ENCODE measurements around a stretch of chr1.

GRCh38 chr1:58432778-58433095 is 113.8 kb downstream of the OMA1 start:
- RRBS: no CpG with 5 or more reads among the region's 6 CpGs

DNA sequence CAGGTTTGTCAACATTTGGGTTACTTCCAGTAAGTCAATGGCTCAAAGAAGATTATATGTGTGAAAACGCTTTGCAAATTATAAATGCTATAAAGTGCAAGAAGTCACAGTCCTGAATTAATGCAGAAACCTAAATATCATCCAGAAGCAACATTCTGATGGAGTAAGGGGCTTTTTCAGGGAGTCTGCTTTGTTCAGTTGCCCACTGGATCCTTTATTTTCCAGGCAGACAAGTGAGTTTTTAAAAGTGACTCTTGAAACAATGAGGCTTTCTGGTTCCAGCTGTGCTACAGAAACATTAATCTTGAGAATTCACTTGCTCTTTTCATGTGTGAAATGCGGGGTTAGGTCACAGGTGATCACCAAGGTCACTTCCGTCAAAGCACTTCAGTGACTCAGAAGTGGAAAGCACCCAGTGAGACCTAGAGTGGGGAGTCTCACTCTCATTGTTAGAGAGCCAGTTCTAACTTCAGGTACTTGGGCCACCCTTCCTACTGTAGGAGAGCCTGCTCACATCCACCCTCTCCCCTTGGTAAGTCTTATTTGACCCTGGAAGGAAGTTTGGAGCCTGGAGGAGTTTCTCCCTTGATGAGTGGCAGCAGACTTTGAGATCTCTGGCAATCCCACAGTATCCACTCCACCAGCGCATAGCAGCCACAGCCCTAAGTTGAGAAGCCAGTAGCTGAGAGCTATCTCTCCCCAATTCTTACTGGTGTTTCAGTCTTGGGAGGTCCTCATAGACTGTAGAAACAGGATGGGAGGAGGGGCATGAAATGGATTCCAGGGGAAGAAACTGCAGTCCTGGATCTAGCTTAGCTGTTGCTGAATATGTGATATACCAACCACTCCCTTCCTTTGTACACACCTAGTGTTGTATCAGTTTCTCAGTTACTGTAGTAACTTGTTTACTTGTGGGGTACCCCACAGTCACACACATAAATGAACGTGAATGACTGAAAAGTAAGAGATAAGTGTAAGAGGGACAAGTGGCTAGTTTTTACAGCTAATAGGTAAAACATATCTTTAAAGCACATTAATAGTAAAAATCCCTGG is 3.2 kb downstream of the TACSTD2 start:
- RRBS: no CpG with 5 or more reads among the region's 5 CpGs

DNA sequence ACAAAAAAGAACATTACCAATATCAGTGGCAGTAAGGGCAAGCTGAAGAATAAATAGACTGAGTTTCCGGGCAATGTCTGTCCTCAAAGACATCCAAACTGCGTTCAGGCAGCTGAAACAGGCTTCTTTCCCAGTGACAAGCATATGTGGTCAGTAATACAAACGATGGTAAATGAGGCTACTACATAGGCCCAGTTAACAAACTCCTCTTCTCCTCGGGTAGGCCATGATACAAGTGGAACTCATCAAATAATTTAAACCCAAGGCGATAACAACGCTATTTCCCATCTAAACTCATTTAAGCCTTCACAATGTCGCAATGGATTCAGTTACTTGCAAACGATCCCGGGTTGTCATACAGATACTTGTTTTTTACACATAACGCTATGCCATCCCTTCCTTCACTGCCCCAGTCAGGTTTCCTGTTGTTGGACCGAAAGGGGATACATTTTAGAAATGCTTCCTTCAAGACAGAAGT is 1.5 kb downstream of the TACSTD2 start:
- RRBS: no CpG with 5 or more reads among the region's 11 CpGs

DNA sequence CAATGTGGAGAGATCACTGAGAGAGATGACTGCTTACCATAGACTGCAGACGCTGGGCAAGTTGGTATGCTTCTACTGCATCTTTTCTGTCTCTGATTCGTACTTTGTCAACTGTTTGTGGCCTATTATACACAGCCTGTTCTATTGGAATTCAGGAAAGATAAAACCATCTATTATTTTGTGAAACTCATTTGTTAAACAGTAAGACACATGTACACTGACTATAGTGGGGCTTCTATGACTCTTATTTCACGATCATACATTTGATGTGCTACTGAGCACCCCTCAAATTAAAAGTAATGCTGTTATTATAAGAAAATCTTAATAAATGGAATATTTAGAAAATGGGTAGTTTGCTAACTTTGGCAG is 24.4 kb downstream of the MYSM1 start:
- RRBS: no CpG with 5 or more reads among the region's 3 CpGs

GRCh38 chr1:58893351-58893931 is 109.6 kb upstream of the JUN start:
- RRBS: no CpG with 5 or more reads among the region's 10 CpGs

- RRBS: no CpG with 5 or more reads among the region's 11 CpGs
Observed at GRCh38 chr1:58922747-58923668, 139.2 kb upstream of the JUN start.

- RRBS: no CpG with 5 or more reads among the region's 1 CpG
Observed at GRCh38 chr1:59043989-59044247, 253.0 kb upstream of the FGGY start.

DNA sequence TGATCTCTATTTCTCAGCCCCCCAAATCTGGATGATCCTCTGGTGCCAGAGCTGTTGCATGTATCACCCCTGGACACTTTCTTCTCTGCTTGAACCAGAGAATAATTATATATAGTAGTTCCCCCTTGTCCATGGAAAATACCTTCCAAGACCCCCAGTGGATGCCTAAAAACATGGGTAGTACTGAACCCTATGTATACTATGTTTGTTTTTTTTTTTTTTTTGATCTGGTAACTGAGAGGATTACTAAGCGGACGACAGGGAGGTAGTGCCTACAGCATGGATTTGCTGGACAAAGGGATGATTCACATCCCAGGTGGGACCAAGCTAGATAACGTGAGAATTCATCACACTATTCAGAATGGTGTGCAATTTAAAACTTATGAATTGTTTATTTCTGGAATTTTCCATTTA is 202.2 kb downstream of the FGGY start:
- RRBS: no CpG with 5 or more reads among the region's 3 CpGs

DNA sequence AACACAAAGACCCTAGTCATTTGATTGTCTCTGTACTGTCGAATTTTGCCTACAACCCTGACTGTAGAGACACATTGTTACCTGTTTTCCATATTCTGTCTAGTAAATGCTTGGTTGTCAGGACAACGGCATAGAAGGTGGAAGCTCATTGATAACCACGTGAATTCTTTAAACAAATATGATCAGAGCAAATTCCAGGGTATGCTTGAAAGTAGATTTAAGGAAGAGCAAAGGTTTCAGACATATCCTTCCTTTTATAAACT is 203.0 kb downstream of the FGGY start:
- RRBS: no CpG with 5 or more reads among the region's 3 CpGs

GRCh38 chr1:59515253-59515816 is 218.4 kb downstream of the FGGY start:
- RRBS: no CpG with 5 or more reads among the region's 5 CpGs

GRCh38 chr1:59848892-59849244 is 34.1 kb downstream of the HOOK1 start:
- RRBS: no CpG with 5 or more reads among the region's 3 CpGs

GRCh38 chr1:60855570-60855833 is 226.9 kb upstream of the NFIA start:
- RRBS: no CpG with 5 or more reads among the region's 2 CpGs

DNA sequence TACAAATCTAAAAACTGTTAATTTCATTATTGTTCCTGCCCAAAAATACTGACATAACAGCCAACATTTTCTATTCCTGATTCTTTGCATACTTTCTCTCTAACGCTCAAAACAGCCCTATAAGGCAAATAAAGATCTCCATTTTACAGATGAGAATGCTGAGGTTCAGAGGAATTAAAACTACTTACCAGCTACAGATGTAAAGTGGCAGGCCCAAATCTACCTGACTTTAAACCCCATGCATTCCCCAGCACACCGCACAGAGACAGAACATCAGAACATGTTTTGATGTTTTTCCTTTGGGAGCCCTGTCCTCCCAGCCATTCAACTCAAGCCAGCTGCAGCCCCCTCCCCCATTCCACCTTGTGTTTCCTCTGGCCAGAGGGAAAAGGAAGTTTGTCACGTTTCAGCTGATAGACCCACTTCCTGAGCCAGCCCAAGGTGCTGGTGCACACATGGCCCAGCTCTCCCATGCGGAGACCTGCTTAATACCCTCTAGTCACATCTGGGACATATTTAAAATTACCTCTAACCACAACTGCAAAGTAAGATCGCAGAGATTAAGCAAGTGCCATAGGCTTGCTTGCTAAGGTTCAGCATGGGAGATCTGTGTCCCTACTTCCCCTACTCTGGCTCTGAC is 133.1 kb upstream of the NFIA start:
- RRBS: no CpG with 5 or more reads among the region's 5 CpGs

- RRBS: no CpG with 5 or more reads among the region's 20 CpGs
Observed at GRCh38 chr1:61077619-61078459, 4.5 kb upstream of the NFIA start.

- RRBS: no CpG with 5 or more reads among the region's 15 CpGs
Observed at GRCh38 chr1:61088447-61089486, 6.4 kb downstream of the NFIA start.

- RRBS: no CpG with 5 or more reads among the region's 6 CpGs
Observed at GRCh38 chr1:61116400-61116897, 34.1 kb downstream of the NFIA start.

DNA sequence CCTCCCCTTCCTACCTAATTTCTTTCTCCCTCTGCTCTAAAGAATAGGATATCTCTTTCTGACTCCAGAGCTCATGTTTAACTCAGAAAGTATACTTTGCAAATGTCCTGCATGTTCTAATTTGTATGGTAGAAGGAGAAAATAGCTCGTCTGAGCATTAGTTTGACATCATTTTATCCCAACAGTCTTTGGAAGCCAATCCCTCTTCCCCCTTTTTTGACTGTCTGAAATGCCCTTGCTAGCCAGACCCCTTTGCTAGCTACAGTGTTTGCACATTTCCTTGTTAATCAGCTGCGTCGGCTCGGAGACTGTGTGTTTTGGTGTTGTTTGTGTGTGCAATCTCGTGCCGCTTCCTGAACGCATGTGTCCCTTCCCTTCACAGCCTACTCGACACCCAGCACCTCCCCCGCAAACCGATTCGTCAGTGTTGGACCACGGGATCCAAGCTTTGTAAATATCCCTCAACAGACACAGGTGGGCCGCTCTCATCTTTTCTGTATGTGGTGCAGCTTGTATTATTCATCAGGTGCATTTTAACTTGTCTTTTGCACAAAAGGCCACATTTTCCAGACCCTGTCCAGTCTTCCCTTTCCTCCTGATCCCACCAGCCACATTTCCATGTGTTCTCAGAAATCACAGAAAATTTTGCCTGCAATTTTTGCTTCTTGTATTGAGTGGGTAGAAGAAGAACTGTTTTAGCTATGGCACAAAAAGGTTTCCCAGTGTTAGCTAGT is 298.7 kb downstream of the TM2D1 start:
- RRBS: no CpG with 5 or more reads among the region's 13 CpGs

DNA sequence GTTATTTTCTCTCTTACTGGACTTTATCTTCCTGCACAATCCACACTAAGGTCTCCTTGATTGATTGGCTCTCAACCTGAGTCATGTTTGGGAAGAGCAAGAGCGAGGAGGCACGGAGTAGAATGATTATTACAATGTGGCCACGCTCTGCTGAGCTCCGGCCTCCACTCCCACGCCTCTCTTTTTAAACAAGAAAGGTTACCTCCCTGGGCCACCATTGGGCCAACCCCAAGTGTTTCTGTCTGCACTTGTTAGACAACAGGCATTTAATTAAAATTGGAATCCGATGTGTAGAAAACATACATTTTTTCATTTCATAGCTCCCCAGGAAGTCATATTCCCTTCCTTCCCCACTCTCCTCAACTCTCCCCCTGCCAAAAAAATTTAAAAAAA is 278.2 kb downstream of the TM2D1 start:
- RRBS: no CpG with 5 or more reads among the region's 6 CpGs

GRCh38 chr1:63487664-63488135 is 35.3 kb downstream of the ITGB3BP start:
- RRBS: no CpG with 5 or more reads among the region's 7 CpGs

- RRBS: no CpG with 5 or more reads among the region's 5 CpGs
Observed at GRCh38 chr1:63592786-63592998, 519 bp upstream of the PGM1 start.